Mesothelial cell of epicardium (in vitro differentiated cells): ENCODE measurements around a stretch of chr2.

DNA sequence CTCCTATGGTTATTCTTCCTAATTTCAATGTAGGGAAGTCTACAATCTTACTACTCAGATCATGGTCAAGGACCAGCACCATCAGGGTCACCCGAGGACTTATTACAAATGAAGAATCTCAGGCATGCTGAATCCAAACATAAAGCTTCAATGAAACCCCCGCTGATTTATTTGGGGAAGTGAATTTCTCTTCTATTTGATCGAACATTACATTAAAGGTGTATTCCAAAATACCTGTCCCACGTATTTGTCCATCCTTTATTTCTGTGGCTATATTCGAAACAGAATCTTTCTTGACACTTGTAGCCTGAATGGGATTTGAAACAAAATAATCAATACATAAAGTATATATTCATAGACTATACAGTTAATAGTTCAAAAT lies 48.0 kb downstream of the ANKRD36B start:
- PRO-cap, result no peak

DNA sequence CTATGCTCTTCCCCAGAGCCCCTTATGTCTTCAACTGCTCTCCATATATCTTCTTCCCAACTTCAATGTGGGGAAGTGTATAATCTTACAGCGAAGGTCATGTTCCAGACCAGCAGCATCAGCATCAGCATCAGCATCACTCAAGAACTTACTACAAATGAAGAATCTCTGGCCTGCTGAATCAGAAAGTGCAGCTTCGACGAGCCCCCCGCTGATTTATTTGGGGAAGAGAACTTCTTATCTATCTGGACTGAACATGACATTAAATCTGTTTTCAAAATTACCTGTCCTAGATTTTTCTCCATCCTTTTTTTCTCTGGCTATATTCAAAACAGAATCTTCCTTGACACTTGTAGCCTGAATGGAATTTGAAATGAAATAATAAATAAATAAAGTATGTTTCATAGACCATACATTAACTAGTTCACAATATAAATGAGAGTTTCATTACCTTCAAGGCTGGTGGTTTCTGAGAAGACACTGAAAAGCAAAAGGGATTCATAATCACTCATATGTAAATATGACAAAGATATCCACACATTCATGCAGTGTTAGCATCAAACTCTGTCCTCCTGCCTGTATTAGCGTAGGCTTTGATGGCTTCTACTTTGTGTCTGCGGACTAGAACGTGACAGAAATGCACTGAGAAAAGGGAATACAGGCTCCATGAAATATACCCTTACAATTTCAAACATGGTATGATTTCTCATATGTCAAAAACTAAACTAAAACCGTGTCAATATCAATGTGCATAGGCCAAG lies 40.4 kb downstream of the ANKRD36B start:
- PRO-cap, result no peak

GRCh38 chr2:97552786-97553278 lies 36.8 kb downstream of the ANKRD36B start:
- PRO-cap, result no peak

- PRO-cap, result no peak
These were observed 32.2 kb downstream of the ZAP70 start for GRCh38 chr2:97745553-97745909.

DNA sequence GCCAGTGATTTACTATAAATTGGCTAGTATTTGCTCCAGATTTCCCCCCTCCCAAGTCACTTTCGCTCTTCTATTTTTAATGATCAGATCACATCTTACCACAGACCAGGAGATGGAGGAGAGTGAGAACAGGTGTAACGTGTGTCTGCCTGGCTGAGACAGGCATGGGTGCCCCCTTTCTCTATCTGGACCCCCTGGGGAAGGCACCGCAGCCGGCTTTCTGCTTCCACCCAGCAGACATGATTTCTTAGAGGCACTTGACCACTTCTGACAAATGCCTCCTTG lies 46.8 kb downstream of the ZAP70 start:
- PRO-cap, result no peak

DNA sequence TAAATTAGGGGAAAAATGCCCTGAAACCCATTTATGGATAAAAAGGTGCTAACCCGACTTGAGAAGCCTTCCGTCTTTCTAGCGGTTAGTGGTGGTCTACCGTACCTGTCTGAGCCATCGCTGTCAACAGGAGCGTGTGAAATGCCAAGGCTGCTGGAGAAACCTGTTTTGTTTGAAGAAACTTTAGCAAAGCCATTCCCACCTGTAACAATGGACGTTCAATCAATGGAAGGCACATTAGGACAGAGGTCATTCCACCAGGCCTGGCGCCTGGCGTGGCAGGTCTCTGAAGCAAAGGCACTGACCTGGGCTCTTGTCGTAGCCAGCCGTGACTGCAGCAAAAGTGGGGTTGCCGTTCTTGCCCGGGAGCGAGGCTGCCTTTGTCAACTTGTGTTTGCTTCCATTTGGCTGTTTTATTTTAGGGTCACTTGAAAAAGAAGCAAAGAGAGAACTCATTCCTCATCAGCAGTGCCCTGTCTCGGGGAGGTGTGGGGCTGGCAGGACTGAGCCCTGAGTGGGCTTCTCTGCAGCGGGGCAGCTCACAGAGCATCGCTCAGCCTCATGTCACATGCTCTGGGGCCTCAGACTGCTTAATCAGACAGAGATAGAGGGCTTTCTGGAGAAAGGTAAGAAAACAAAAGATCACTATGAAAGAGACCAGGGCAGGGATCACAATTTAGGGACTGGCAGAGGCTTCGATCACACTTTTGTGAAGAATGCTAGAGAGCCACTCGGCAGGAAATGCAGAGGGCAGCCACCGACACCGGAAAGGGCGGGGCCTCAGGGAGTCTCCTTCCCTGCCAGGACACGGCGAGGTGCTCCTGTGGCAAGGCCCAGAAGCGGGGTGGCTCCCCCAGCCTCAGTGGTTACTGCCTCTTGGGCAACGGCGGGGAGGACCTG lies 47.4 kb downstream of the ZAP70 start:
- PRO-cap, result no peak

DNA sequence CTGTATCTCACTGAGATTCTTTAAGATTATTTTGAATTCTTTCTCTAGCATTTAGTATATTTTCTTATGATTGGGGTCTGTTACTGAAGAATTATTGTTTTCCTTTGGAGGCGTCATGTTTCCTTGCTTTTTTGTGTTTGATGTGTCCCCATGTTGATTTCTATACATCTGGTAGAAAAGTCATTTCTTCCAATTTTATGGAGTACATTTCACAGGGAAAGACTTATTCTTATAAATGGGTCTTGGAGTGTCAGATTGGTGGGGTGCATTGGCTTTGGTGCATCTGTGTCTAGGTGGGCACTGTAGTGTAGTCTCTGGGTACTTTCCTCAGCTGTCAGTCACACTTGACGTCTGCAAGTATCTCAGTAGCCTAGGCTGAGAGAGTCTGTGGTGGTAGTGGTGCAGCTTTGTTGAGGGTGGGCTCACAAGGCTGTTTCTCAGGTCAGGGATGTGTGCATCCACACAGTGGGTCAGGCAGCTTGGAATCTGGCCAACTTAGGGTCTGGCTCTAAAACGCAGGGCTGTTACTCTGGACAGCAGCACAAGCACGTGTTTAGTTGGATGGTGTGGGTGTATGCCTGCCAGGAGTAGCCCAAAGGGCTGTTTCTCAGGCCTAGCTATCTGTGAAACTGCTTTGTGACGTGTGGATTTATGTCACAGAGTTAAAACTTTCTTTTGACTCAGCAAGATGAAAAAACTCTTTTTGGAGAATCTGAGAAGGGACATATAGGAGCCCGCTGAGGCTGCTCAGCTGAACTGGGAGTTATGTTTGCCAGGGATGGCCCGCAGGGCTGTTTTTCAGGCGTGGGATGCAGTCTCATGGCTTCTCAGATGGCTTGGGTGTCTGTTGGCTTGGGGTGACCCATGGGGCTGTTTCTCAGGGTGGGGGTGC lies 109.3 kb downstream of the TMEM131 start:
- PRO-cap, result no peak

DNA sequence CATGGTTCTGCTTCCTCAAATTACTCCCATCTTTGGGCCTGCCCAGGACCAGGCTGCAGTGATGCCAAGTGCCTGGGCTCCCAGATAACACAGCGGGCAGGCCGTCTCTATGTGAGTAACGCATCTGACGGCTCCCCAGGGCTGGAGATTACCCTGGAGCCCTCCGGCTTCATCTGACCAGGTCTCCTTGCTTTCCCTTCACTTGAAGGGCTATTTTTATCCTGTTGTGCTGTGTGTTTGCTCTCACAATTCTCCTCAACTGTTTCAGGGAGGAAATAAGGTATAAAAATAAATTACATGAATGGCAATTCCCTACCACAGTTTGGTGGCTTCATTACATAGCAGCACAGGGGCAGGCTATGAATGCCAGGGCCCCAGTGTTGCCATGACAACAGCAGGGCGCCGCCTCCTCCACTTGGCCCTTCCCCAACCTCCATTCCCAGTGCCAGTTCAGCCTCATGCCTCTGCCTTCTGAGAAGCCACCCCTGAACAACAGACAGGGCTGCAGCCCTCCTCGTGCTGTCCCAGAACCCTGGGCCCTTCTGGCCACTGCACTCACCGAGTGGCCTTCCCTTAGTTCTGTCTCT lies 25.4 kb upstream of the TMEM131 start:
- PRO-cap, result no peak

GRCh38 chr2:98158140-98158848 lies 71.3 kb downstream of the VWA3B start:
- PRO-cap, result no peak

GRCh38 chr2:98308064-98308606 lies 38.1 kb upstream of the CNGA3 start:
- PRO-cap, result no peak

DNA sequence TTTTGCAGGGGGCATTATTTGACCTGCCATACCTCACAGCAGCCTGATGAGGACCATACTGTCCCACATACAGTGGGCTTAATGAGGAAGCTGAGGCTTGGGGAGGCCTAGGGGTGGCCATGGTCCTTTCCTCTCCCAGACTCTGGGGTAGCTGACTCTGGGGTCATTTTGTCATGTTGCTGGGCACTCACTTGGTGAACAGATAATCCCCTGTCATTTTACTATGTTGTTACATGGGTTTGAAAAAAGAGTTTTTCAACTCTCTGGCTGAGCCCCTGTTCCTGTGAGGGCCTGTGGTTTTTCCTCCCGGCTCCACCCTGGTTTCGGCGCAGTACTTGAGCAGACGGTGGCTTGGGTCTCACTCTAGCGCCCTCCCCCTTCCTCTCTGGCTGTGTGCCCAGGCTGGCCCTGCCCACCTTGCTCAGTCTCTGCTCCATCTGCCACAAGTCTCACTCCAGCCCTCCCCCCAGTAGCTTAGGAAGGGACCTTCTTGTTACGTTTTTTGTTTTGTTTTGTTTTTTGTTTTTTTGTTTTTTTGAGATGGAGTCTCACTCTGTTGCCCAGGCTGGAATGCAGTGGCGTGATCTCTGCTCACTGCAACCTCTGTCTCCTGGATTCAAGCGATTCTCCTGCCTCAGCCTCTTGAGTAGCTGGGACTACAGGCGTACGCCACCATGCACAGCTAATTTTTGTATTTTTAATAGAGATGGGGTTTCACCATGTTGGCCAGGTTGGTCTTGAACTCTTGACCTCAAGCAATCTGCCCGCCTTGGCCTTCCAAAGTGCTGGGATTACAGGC lies 21.1 kb downstream of the INPP4A start:
- PRO-cap, result no peak

DNA sequence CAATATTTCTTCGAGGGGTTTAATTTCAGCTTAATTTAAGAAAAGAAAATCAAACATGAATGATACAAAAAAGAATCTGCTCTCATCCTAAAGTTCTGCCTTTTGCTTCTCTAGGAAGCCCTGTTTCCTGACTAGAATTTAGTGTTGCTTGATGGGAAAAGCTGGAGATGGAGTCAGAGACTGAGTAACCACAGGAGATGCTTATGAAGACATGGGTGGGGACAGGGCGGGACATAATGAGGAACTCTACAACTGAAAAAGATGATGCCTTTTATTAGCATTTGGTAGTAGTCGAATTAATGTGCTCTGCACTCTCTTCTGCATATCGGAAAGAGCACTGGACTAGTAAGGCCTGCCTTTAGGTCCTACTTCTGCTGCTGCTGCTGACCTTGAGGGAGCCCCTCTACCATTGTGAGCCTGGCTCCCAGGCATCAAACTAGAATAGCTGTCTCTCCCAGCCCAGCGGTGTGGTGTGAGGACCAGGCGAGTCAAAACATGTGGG lies 61.4 kb downstream of the INPP4A start:
- PRO-cap, result no peak

DNA sequence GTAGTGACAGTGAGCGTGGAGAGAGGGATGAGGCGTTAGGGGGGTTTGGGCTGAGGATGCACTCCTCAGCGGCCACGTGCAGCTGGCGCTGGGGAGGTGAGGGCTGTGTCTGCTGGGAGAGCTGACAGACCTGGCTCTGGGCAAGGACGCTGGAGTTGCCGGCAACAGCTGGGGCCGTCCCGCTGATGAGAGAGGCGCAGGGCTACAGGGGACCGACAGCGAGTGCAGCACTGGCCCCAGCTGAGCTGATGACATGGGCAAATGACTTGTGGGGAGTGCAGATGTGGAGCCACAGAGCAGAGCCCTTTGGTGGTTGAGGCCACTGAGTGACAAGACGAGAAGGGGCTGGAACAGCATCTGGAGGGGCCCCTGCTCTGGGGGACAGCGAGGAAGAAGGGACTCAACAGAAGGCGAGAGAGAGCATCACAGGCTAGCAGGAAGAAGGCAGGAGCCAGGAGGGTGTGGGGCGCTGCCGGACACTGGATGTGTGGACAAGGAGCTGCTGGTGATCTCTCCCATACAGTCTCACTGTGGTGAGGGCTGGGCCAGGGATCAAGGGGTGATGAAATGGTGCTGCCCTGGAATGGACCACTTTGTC lies 38.3 kb downstream of the COA5 start:
- PRO-cap, result no peak

DNA sequence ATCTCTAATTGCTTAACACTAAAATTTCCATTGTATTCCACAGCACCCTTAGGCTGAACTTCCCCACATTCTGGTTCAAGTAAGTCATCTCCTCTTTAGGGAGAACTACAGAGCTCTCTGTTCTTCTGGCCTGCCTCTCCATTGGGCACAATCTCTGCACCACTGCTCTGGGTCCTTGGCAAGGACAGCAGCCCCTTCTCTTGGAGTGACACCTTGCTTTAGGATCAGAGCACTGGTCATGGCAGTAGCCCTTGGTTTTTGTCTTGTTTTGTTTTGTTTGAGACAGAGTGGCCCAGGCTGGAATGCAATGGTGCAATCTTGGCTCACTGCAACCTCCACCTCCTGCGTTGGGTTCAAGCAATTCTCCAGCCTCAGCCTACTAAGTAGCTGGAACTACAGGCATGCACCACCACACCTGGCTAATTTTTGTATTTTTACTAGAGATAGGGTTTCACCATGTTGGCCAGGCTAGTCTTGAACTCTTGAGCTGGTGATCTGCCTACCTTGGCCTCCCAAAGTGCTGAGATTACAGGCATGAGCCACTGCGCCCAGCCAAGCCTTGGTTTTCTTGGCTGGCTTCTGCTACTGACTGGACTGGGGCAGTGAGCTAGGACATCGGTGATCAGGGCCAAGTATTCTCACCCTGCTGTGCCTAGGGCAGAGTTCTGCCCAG lies 24.3 kb downstream of the UNC50 start:
- PRO-cap, result no peak

DNA sequence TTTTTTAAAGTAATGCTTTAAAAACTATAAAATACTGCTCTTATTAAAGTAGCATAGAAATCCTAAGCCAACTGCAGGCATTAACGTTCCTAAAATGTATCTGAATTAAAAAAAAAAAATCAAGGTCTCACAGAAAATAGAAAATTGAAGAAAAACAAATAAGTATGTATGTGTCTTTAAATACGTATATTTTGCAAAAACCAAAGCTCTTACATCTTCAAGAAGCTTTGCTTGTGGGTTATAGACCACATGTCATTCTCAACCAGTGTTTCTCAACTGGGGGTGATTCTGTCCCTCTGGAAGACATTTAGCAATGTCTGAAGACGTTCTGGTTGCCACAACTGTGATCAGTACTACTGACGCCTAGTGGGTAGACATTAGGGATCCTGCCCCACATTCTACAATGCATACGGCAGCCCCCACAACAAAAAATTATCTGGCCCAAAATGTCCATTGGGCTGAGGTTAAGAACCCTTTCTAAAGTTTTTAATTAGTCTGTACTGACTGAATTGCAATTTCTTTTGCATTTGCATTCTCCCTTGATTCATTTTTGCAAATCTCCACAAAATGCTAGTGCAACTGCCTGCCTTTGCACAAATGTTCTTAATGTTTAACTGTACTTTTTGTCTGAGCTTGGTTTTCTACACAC lies 48.4 kb downstream of the UNC50 start:
- PRO-cap, result no peak

- PRO-cap, result no peak
These were observed 29.8 kb downstream of the MGAT4A start for GRCh38 chr2:98701043-98701630.

DNA sequence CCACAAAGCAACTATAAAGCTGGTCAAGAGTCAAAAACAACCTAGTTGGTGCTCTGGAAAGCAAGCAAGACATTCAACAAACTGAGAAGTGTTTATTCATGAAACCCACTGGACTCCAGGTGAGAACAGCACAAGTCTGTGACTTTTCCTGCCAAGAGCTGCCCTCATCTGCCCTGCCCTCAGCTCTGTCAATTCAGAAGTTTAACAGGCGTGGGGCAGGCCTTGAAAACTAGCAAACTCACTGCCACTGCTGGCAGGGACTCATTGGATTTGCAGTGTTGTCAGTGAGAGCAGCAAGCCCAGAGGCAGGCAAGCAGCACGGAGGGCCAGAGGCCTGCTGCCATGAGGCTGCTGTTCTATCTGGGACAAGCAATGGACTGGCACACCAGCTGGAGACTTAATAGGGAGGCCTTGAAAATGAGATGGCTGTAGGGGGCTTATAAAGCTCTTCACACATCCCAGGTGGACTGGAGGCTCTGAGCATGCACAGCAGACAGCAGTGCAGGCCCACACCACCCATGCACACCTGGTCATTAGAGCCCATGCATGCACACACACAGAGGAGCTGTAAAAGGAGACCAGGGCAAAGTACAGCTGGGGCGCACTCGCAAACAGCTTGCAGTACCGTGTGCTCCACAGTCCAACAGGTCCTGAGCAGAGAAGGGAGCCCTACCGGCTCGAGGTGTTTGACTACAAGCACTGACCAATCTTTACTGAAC lies 28.8 kb downstream of the MGAT4A start:
- PRO-cap, result no peak

- PRO-cap, result no peak
These were observed 679 bp upstream of the MGAT4A start for GRCh38 chr2:98731234-98732387.

- PRO-cap, result no peak
These were observed 44.8 kb upstream of the MGAT4A start for GRCh38 chr2:98775793-98776142.

- PRO-cap, result no peak
These were observed 9.6 kb downstream of the MITD1 start for GRCh38 chr2:99171068-99171768.